ENCODE measurements around the genes CSH1, PRR29 and POLG2.

- RRBS = no CpG with 5 or more reads among the region's 2 CpGs
Observed at GRCh38 chr17:63752150-63752608, 10.6 kb upstream of the STRADA start.

DNA sequence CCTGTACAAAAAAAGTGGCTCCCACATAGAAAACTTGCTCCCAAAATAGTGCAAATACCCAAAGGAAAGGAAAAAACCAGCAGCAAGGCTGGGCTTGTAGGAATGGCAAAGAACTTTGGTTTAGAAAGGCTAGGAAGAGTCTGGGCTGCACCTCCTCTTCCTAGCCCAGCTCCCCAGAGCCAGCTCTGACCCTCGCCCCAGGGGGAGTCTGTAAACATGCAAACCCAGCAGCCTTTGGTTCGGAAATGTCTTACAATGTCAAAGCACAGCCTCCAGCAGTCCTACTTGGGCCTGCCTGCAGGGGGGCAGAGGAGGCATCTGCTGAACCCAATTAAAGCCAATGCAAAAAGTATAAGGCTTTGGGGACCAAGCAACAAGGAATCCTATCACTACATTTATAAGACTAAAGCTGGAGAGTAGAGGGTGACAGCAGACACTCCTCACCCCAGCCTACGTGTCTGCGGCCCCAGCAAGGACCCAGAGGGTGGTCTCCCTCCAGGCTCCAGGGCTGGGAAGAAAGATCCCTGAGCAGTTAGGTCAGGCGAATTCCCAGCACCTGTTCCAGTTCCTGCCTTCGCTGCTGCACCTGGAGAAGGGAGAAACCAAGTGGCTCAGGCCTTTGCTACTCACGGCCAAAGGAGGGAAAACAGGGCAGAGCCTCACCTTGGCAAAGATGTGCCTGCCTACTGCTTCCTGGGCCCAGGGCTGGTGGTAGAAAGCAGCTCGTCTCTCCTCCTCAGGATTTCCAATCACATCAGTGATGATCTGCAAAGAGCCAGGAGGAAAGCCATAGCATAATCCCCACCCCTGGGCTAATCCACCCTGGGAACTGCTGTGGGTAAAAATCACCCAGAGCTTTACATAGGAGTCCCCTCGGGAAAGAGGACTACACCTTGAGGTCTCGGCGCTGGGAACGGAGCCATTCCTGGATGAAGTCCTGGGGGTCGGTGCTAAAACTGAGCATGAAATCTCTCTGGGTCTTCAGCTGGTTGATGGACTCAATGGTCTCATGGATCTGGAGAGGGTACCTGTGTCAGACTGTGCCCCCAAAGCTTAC lies 5.3 kb upstream of the FTSJ3 start:
- RRBS = no CpG with 5 or more reads among the region's 13 CpGs

- RRBS = no CpG with 5 or more reads among the region's 9 CpGs
Observed at GRCh38 chr17:63896348-63896869, at the start of gene CSH1. TSS of gene CSH1 (minus strand) at chr17:63896574.

- RRBS = no CpG with 5 or more reads among the region's 7 CpGs
Observed at GRCh38 chr17:63946547-63946926, 14.4 kb upstream of the CD79B start.

DNA sequence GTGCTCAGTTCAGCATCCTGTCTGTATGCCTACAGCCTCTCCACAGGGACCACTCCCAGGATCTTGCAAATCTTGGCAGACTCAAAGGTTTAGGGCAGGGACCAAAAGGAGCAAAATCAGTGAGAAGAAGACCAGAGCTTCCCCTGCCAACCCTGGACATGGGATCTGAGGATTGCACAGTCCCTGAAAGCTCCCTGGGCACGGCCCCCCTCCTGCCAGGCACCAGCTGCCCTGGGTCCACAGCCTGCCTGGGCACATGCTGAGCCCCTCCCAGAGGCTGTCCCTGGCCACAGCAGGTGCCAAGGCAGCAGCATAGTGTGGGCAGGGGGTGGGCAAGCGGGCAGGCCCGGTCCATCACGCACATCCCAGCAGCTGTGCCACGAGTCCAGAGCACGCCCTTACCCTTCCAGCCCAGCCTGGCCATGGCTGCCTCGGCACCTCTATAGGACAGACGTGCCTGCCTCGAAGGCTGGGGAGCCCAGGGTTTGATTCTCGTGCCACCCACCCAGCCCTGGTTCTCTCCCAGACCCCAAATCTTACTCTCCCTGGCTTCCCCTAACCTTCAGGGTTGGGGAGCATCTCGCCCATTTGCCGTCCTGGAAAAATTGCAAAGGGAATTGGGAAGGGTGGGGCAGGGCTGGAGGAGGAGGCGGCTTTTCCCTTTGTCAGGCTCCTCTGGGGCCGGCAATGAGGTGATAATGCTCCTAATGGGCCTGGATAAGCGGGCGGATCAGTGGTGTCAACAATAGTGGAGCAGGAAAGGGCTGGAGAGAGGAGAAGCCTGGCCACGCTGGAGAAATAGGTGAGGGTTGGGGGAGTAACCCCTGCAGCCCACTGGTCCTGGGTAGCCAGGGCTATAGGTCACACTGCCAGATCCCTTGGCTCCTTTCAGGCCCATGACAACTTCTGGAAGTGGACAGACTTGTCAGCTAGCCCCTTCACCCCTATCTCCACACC lies 12.5 kb downstream of the SCN4A start:
- RRBS = no CpG with 5 or more reads among the region's 17 CpGs

DNA sequence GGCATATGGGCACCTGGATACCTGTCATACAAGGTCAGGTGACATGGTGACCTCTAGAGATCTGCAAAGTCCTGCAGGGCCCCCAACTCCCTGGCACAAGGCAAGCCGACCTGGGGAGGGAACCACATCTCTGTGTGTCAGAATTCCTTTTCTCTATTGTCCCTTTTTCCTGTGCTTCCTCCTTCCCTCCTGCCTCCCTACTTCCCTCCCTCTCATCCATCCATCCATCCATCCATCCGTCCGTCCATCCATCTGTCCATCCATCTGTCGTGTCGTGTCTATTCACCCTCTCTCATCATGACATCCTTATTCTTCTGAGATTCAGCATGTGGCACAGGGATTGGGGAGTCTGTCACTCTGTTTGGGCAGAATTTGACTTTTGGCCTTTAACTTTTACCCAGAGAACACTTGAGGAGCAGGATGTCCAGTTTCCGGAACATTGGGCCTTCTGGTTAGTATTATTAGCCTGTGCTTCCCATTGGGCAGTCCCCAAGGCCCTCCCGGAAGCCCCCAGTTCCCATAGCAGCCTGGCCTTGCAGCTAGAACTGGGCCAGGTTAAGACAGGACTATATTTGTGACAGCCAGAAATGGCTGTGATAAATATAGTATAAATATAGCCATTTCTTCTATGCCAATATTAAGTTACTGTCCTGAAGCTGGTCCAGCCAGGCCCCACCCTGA lies 9.7 kb downstream of the SCN4A start:
- RRBS = 93% methylated on average over 2 of the region's 7 CpGs

GRCh38 chr17:63997626-63998821 lies at the start of gene PRR29:
TSS of gene PRR29 (plus strand) at chr17:63998351.
- RRBS = 3% methylated on average over 10 of the region's 67 CpGs

GRCh38 chr17:64081716-64082563 lies 48.0 kb downstream of the ERN1 start:
- RRBS = no CpG with 5 or more reads among the region's 8 CpGs

DNA sequence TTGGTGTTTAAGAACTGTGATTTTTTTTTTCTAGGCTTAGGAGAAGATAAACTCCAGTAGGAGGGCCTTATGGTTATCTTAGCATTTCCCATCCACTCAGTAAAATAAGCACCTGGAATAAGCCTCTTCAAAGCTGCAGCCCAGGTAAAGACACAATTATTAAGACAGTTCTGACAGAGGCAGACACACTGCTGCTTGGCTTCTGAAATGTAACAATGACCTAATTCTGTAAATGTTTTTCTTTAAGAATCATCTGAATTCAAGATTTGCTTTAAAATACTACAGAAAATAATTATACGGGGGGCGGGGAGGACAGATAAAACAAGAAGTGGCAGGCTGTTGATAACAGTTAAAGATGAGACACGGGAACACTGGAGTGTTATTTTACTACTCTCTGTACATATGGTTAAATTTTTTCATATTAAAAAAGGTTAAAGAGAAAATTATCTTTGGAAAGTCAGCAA lies 47.1 kb downstream of the ERN1 start:
- RRBS = no CpG with 5 or more reads among the region's 3 CpGs

GRCh38 chr17:64092921-64093395 lies 37.0 kb downstream of the ERN1 start:
- RRBS = no CpG with 5 or more reads among the region's 4 CpGs

DNA sequence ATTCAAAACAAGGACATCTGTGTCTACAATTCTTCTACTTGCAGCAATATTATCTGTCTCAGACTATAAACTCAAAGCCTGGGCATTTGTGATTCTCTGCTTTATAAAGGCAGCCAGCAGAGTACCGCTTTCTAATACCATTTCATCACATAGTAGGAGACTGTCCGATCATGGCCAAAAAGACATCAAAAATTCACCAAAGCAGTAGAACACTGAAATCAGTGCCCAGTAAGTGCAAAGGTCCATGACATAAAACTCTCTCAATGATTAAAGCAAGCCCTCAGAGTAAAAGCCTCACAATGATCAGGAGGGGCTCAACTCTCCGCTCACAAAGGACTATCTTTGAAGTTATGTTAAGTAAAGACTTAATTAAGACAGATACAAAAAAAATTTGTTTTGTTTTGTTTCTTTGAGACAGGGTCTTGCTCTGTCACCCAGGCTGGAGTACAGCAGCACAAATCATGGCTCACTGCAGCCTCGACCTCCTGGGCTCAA lies 23.0 kb downstream of the ERN1 start:
- RRBS = no CpG with 5 or more reads among the region's 4 CpGs

GRCh38 chr17:64356497-64356802 lies 34.2 kb downstream of the PECAM1 start:
- RRBS = no CpG with 5 or more reads among the region's 6 CpGs

DNA sequence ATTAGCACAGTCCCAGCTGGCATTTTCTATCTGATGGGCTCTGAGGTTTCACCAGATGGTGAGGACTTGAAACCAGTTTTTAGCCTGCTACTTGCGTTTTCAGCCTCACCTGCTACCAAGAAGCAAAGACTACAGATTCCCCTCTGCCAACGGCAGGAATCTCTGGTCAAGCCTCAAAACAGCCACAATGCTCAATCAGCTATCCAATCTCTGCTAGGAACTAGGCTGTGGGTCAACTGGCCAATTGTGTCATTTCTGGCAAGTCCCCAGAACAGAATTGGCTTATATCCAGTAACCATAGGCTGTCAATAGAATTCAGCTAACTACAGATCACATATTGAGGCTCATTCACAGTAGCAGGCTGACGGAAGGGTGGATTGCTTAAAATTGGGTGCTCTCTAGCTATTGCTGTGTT lies 11.7 kb downstream of the PECAM1 start:
- RRBS = no CpG with 5 or more reads among the region's 3 CpGs

DNA sequence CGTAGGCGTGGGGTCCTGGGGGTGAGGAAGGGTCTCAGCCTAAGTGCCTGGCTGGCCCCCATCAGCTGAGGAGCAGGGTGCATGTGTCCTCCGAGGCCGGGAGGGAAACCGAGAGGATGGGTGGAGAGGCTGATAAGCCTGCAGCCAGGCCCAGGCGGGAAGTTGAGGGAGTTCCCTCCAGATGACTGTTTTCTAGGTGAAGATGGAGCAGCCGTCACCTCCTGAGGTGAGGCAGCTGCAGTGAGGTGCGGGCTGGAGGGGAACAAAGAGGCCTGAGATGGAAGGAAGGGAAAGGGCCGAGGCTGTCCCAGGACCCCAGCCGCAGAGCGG lies 3.1 kb downstream of the PECAM1 start:
- RRBS = no CpG with 5 or more reads among the region's 11 CpGs

DNA sequence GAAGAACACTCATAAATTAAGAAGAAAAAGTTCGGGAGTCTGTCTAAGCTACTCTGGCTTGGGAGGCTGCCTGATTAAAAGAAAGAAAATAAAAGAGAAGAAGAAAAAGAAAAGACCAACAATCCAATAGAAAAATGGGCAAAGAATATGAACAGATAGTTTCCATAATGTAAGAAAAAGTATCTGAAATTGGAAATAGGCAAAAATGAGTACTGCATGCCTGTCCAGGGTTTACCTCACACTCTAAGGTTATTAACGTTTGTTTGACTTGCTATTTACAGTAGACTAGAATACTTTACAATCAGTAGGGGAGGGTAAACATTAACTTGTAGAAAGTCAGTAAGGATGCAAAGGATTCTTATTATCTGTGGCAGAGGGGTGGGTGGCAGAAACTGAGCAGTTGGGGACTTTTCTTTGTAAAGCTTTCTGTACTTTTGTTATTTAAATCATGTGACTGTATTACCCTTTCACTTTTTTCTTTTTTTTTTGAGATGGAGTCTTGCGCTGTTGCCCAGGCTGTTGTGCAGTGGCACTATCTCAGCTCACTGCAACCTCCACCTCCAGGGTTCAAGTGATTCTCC lies 5.4 kb upstream of the PECAM1 start:
- RRBS = no CpG with 5 or more reads among the region's 3 CpGs

DNA sequence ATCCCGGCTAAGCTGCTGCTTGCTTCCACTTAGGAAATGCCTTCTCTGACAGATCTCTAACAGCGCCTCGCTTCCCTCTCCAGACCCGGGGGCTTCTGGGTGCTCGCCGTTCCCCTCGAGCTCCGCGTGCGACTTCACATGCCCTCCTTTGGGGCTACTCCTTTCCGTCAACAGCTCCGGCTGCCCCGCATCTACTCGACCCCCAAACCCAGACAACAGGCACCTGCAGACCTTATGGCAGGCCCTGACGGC lies 226 bp downstream of the POLG2 start:
- RRBS = 3% methylated on average over 9 of the region's 15 CpGs

- RRBS = 2% methylated on average over 16 of the region's 42 CpGs
Observed at GRCh38 chr17:64496954-64497990, at the start of gene POLG2. TSS of gene POLG2 (minus strand) at chr17:64497054.

DNA sequence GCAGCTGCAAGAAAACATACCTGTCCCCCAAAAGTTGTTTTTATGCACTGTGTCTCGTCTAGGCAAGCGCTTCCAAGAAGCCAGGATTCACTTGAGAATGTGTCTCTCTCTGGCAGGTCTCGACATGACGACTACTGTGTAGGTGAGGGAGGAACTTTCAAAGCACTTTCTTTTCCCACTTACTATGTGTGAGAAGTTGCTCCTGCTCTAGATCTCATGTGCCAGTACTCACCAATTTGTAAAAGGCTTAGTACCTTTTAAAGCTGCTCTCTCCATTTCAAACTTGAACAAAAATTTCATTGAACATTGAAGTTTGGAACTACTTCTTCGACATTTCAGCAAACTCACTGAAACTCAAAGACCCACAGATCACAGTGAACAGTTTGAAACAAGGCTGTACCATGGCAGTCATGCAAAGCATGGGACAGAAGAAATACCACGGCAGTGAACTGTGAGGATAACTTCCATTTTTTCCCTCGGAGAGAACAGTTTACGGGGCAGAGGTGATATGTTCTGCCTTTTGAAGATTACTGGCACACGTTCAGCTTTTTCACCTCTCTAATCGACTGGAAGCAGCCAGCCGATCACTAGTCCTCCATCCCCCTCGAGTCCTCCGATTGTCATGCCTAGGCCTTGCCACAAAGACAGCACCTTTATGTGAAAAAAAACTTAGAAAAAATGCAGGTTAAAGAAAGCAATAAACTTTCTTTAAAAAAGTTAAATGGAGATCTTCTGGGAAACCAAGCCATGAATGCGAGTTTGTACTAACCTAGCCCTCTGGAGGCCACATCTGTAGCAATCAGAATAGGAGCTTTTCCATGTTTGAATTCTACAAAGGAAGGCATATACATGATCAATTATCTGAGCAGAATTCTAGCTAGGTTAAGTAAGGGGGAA lies 4.6 kb downstream of the DDX5 start:
- RRBS = no CpG with 5 or more reads among the region's 14 CpGs

GRCh38 chr17:64502803-64503741 lies 3.0 kb downstream of the DDX5 start:
- RRBS = no CpG with 5 or more reads among the region's 7 CpGs